Jejunum (tissue), 1 donor: ENCODE measurements around a stretch of chr13.

GRCh38 chr13:26285164-26285604, 31.3 kb downstream of the CDK8 start:
- PRO-cap, result no peak

DNA sequence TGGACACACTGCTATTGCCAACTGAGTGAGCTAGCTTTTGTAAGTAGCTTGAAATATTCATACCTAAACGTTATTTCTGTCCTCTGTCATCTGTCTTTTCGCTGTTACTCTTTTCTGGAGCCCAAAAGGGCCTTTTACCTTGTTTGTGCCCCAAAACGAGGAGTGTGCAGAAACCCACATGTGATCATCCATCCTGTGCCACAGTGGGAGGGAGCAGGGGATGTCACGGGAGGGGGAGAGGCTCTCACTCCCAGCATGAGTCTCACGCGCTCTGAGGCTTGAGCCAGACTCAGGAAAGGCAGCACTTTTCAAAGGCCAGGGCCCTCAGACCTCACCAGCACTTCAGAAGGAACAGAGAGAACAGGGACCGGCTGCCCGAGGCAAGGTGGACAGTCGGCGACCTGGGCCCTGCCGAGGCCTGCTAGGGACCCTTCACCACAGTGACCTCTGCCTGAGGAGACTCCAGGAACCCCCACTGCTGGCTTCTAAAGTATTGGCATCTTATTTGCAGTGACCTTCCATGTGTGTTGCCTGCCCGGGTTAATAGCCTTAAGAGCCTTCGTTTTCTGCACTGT, 71.7 kb upstream of the WASF3 start:
- PRO-cap, result no peak

GRCh38 chr13:27034338-27035375, 137.0 kb downstream of the USP12 start:
- PRO-cap, result no peak

DNA sequence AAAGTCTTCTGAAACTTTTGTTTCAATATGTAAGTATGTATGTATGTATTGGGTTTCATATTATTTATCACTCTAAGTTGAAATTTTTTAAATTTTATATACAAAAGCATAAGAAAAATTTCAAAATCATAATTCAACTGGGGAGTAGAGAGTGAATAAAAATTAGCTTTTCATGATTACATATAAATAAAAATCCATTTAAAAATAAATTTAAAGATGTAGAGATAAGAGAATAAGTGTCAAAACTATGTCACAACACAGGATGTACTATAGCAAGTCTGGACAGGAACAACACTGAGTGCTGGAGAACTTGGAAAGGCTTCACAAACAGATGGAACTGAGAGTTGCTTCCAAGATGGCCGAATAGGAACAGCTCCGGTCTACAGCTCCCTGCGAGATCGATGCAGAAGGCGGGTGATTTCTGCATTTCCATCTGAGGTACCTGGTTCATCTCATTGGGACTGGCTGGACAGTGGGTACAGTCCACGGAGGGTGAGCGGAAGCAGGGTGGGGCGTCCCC, 46.4 kb downstream of the USP12 start:
- PRO-cap, result no peak

- PRO-cap, result no peak
Observed at GRCh38 chr13:27125659-27126281, 45.8 kb downstream of the USP12 start.

GRCh38 chr13:27212623-27212826, 38.8 kb upstream of the RPL21 start:
- PRO-cap, result no peak

DNA sequence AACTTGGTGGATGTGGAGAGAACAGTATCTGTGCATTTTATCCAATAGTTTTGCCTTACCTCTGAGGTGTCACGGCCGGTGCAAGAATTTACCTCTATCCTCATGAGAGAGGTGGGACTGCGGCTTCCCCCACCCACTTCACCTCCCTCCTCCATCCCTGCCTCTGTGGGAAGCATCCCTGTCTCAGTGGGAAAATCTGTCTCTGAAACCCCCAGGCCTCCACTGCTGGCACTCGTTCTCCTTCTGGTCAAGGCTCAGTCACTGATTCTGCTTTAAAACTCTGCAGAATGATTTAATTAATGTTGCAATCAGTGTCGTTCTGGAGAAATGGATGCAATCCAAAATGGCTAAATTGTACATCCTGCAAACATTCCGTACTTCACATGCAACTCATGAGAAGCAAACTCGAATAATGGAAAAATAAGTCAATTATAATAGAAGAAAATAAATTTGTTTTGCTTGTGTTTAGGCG, 5.5 kb downstream of the RASL11A start:
- PRO-cap, result unidirectional peak, minus-strand start at position 245 of the sequence

DNA sequence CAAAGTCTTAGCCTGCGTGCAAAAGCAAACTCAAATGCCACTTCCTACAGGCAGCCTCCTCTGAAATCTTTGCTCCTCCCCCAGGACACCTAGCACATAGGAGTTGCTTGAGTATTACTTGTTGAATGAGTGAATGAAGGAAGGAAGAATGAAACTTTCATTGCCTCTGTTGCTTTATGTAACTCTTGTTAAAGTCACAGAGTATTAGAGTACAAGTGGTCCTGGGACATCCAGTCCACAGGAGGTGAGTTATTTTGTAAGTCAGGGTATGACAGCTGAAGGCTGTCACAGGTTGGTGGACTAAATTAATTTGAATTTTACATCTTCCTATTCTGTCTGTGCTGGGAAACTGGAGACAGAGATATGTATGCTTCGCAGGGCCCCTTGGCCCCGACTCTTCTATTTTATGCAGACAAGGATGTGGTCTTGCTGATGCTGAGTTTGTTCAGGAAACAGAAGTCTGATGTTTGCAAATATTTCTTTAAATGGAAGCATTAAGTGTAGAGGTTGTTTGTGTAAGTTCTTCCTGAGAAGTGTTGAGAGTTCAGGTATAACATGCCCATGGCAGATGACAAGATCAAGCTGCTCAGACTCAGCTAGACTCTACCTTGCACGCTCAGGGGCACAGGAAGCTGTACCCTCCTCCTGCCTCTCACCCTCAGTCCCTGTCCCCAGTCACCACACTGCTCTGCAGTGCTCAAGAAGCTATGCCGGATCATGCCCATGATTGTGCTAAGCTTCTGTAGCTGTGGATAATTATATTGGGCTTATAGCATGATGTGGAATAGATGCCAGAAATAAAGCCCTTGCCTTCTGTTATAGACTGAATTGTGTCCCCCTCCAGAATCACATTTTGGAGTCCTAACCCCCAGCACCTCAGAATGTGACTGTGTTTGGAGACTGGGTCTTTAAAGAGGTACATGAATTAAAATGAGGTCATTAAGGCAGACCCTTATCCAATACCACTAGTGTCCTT, 23.4 kb downstream of the RASL11A start:
- PRO-cap, result no peak

DNA sequence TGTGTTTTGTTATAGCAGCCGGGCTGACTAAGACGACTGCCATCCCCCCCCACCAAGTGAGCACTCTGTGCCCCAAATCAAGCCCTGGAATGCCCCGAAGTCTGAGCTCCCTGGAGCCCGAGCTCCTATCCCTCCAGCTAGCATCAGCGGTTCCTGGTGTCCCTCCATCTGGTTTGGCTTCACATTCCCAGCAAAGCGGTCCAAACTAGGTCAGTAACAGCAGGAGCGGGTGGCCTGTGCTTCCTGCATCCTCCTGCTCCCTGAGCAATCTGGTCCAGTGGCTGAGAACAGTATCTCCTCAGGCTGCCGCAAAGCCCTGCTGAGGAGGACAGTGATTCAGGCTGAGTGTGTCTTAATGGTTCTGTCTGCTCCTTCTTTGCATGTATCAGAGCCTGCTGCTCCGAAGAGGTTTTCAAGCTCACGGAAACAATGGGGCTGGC, 25.8 kb downstream of the RASL11A start:
- PRO-cap, result no peak

DNA sequence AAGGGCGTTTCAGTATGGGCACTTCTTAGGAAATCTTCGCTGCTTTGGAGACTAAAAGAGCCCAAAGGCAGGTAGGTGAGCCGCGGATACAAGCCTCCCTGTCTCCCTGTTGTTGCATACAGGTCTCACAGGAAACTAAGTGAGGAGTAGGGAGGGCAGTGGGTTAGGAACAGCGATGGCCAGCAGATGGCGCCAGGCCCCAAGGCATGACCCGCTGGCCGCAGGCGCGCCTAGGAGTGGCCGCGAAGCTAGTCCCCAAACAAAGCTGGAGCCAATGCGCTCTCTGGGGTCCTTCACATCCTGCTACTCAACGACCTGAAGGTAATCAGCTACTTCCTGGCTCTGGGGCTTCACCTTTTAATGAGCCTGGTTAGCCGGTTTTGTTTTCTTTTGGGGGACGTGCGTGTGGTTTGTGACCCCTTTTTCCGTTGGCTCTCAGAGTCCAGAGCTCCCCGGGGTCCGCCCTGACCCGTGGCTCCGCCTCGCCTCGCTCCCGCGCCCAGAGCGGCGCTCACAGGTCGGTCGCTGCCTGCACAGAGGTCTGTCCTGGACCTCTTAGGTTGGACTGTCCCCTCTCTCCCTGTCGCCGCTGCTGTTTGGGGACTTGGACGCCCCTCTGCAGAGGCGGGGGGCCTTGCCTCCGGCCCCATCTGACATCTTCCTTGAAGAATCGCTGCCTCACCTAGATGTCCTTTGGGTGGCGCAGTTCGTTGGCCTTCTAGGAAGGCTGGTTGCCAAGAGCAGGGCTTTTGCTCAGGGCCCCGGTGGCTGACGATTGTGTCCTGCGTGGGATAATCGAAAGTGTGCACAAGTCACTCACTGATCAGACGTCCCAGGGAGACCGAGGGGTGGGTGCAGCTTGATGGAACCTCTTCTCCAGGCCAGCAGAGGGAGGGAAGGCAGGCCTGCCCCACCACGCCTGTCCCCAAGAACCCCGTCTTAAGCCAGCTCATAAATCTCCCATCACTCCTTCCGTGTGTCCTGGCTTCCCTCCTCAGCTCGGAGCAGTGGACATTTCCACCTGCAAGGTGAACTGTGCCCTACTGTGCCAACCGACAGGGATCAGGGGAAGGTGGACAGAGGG, 62.1 kb upstream of the GTF3A start:
- PRO-cap, result bidirectional peak, plus-strand start at position 493 of the sequence, minus-strand start at position 473 of the sequence

DNA sequence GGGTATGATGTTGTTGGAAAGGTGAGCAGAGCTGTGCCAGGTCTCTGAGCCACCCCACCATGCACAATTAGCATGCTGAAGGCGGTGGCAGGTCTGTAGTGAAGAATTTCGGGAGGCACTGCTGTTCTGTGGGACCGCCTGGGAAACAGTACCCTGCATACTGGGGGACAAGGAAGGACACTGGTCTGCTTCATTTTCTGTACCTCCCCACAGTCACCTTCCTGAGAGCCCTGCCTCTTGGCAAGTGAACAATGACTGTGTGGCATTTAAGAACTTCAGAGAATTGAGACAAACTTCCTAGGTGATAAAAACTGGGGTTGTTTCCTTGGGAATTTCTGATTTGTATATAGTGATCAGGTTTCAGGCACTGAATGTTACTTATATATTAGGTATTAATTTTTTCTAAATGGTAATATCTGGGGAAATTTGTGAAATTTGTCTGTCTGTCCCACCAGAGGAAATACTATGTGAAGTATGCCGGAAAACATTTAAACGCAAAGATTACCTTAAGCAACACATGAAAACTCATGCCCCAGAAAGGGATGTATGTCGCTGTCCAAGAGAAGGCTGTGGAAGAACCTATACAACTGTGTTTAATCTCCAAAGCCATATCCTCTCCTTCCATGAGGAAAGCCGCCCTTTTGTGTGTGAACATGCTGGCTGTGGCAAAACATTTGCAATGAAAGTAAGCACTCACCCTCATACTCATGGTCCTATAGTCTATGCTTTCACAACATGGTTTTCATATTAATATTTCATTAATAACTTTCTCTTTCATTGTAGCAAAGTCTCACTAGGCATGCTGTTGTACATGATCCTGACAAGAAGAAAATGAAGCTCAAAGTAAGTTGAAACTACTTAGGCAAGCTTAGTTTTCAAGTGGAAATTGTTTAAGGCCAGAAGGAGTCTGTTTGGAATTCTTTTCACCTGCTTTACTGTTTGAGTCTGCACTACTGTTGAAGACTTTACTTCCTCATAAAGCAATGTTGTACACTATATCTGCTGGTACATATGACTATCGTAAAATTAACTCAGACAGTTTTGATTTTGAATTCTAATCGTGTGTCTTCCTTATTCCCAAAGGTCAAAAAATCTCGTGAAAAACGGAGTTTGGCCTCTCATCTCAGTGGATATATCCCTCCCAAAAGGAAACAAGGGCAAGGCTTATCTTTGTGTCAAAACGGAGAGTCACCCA, 10.3 kb downstream of the GTF3A start:
- PRO-cap, result no peak

DNA sequence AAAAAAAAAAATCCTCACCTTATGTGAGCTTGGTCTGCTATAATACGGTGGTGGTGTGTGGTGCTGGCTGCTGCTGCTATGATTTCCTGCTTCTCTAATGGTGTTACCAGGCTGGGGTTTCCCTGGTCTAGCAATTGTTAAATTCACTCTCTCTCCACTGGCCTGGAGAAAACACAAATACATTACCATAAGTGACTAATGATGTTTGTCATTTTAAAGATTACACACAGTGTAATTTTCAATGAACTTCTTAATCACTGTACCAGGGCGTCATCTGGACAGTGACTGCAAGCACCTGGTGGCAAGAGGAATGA, 60.5 kb downstream of the LNX2 start:
- PRO-cap, result no peak

DNA sequence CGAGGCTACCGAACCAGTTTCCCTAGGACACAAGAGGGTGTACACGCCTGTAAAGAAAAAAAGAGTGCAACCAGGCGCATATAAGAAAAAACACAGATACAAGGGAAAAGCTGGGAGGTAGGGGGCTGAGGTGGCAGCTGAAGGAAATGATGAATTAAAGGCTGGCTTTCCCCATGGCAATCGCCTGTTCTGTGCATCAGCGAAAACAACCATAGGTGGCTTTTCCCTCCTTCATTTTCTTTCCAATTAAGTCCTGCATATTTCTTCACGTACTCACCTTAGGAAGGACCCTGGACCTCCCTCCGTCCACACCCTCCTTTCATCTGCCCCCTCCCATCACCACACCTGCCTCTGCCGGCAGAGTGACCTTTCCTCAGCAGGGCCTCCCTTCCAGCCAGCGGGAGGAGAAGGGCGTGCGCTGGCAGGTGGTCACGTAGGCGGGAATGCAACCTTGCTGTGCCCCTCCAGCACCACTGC, 60.9 kb downstream of the GSX1 start:
- PRO-cap, result bidirectional peak, plus-strand start at position 393 of the sequence, minus-strand start at position 248 of the sequence

GRCh38 chr13:27957038-27957306, 12.1 kb downstream of the CDX2 start:
- PRO-cap, result bidirectional peak, plus-strand start at chr13:27957483, minus-strand start at chr13:27957203

GRCh38 chr13:28156989-28157558, 18.7 kb downstream of the PAN3 start:
- PRO-cap, result no peak

- PRO-cap, result no peak
Observed at GRCh38 chr13:28239097-28239966, 101.0 kb downstream of the PAN3 start.

DNA sequence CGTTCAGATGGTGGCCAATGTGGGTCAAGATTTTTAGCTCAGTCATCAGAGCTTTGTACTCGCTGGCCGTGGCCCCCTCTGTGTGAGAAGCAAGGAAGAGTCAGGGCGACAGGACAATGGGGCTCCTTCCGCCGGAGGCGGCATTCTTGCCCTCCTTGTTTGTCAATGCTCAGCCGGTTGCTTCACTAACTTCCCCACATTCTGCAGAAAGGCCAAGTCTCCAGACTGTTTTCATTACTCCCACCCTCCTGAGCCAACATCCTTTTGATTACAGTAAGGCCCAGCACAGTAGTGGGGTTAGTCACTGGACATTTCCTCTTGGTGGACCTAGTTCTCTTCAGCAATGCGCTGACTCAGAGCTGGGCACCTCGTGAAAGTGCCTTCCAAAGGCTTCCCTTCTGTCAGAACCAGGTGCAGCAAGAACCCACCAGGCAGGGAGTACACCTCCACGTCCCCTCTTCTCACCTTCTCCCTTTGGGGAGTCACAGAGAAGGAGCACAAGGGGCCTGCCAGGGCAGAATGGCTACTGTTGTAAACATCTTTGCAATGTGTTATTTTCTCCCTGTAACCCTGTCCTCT, 165.2 kb downstream of the FLT1 start:
- PRO-cap, result no peak

DNA sequence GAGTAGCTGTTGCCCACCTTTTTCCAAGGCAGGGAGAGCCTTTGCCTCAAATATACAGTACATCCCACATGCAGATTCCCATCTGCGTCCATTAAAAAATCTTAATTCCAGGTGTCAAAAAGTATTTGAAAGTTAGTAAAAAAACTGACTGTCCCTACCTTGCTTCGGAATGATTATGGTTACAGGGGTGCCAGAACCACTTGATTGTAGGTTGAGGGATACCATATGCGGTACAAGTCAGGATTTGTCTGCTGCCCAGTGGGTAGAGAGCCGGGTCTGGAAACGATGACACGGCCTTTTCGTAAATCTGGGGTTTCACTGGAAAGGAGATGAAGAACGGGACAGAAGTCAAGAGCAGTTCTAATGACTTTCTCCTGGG, 67.9 kb downstream of the FLT1 start:
- PRO-cap, result no peak

- PRO-cap, result bidirectional peak, plus-strand start at chr13:28532759, minus-strand start at chr13:28532779; bidirectional peak, plus-strand start at chr13:28532869, minus-strand start at chr13:28532859
Observed at GRCh38 chr13:28532364-28533379, 37.7 kb upstream of the FLT1 start.

DNA sequence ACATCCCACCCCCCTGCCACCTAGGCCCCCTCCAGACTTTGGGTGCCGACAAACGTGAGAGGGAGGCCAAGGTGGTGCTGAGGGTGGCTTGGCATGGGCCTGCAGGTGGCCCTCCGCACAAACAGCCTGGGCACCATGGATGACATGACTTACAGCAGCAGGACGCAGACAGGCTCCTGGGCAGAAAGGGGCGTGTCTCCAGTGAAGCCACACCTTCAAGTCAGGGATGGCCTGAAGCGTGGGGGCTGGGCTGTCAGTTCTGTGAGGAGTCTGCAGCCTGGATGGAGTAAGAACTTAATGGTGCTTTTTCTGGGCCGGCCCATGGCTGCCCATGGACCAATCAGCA, 25.3 kb downstream of the POMP start:
- PRO-cap, result no peak